Urinary bladder (tissue), 3 donors: ENCODE data around the genes PTH2R, UNC80 and MYL1.

DNA sequence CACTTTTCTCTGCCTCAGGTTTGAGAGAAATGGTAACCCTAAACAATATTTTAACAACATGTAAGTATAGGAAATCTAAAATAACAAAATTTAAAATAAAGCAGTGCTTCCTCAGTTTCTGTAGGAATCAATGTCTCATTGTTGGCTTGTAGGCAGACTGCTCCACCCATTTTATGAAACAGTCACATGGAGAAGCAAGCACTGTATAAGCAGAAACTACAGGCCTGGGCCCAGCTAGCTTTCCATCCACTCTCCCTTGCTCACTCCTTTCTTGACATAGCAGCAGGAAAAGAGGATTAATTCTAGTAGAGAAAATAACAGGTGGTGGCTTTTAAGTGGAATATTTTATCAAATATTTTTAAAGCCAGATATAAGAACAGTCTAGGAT lies 97.2 kb downstream of the PLEKHM3 start:
- PRO-cap: no peak
- RAMPAGE, long total RNA: no peak

- PRO-cap: no peak
- RAMPAGE, long total RNA: no peak
Measured at GRCh38 chr2:207935207-207935855, 90.0 kb downstream of the PLEKHM3 start.

- PRO-cap: no peak
- RAMPAGE, long total RNA: no peak
Measured at GRCh38 chr2:208186964-208187163, 3.0 kb downstream of the C2orf80 start.

- PRO-cap: no peak
- RAMPAGE, long total RNA: no peak
Measured at GRCh38 chr2:208311443-208311721, 45.3 kb downstream of the PIKFYVE start.

DNA sequence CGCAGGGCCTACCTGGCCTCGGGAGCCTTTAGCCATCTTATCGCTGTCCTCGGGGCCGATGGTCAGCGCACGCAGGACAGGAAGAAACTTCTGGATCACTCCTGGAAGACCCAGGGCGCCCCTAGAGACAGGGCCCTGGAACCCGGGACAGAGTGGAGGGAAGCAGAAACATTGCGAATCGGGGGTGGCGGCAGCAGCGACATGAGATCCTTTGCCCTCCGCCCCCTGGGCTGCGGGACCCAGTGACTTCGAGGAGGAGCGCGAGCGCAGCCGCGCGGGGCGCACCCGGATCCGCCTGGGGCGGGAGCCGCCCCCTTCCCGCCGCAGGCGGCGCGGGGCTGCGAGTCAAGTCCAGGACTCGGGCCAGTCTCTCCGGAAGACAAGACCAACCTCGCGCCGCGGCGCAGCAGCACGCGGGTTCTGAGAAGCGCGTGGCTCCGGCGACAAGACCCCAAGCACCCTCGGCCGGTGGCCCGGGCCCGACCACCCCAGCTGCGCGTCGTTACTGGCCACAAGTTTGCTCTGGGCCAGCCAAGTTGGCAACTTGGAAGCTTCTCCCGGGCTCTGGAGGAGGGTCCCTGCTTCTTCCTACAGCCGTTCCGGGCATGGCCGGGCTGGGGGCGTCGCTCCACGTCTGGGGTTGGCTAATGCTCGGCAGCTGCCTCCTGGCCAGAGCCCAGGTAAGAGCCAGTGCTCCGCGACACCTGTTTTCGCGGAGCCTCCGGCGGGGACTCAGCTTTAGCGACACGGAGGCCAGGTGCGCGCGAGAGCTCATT lies at the start of gene PTH2R:
Gene PTH2R (plus strand): TSS at position 354 of the 776 bp plus-strand sequence.
- PRO-cap: no peak
- RAMPAGE, long total RNA: no peak

DNA sequence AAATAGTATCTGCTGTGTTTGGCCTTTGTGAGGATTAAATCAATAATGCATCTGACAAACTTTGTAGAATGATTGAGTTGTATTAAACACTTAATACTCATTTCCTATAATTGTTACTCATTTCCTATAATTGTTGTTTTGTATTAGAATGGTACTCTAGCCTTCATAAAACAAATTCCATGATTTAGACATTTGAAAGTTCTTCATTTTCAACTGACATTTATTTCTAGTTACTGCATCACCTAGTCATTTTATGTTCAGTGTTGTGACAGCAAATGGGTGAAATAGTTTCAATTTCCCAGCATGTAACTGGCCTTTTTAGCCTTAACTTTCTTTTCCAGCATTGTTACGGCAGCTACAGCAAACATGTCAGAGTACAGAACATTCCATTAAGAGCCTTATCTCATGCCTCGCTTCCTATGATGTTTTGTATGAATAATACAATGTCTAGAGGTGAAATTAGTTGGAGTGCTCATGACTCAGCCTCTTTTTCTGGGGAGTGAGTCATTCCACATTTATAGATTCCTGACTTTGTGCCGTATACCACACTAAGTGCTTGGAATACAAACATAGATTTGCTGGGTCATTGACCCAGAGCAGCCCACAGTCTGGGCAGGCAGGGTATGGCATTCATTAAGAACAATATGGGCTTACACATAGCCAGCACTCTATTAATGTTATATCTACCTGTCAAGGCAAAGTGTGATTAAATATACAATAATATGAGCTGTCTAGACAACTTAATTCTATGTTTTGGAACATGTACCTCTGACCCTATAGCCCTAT lies 72.0 kb downstream of the MAP2 start:
- PRO-cap: no peak
- RAMPAGE, long total RNA: no peak

DNA sequence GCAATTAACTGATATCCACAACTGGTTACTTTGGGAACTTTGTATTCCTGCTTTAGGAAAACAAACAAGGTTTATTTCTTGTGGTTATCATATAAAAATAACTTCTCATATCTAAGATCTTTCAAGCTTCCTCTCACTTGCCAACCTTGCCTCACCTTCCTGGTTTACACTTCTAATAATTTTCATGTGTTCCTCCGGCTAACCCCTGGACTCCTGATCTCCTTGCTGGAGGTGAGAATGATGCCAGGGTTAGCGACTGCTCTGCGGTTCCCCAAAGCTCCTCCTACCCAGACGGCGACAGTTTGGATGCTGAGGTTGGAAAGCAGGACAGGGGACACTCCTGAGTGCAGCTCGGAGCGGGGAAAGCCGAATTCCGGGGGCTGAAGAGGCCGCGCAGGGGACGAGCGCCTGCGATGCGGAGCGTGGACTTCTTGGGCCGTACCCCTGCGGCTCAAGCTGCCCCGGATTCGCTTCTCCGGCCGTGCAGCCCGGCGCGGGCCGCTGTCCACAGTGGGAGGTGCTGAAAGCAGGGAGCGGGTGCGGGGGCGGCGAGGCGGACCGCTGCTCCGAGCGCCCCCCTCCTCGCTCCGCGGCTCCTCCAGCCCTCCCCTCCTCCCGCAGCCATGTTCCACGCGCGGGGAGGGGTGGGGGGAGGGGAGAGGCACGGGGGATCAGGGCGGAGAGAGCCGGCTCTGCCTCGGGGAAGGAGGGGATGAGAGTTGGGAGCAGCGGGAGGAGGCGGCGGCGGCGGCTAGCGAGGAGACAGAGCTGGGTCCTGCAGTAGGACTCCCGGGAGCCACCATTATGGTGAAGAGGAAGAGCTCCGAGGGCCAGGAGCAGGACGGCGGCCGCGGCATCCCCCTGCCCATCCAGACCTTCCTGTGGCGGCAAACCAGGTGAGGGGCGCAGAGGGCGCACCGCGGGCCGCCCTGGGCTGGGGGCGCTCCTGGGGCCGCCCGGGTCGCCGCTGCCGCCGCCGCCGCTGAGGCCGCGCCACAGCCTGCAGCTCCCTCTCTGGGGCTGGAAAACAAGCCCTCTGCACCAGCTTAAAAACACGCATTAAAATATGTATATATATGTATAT lies at the start of gene UNC80:
Gene UNC80 (plus strand): TSS at position 564 of the 1,084 bp plus-strand sequence.
- PRO-cap: no peak
- RAMPAGE, long total RNA: no peak

DNA sequence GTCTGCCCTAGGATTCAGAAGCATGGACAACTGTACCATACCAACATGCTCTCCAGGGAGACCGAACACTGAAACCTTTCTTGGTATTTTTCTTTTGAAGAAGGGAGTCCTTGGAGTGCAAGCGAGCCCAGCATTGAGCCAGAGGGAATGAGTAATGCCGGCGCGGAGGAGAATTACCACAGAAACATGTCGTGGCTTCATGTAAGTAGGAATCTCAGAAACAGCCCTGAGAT lies 106.3 kb upstream of the RPE start:
- PRO-cap: no peak
- RAMPAGE, long total RNA: no peak

- PRO-cap: no peak
- RAMPAGE, long total RNA: no peak
Measured at GRCh38 chr2:210004850-210005319, 2.4 kb downstream of the RPE start.

GRCh38 chr2:210314996-210315480 lies at the start of gene MYL1:
Gene MYL1, minus strand, starts transcription at chr2:210315174.
- PRO-cap: no peak
- RAMPAGE, long total RNA: start-site peak on the minus strand at chr2:210315124-210315189, 3,227 and 7,360 reads in 2 replicates

GRCh38 chr2:210527332-210527785 lies 29.0 kb upstream of the CPS1 start:
- PRO-cap: no peak
- RAMPAGE, long total RNA: no peak

GRCh38 chr2:210582128-210582434 lies 25.7 kb downstream of the CPS1 start:
- PRO-cap: no peak
- RAMPAGE, long total RNA: no peak

DNA sequence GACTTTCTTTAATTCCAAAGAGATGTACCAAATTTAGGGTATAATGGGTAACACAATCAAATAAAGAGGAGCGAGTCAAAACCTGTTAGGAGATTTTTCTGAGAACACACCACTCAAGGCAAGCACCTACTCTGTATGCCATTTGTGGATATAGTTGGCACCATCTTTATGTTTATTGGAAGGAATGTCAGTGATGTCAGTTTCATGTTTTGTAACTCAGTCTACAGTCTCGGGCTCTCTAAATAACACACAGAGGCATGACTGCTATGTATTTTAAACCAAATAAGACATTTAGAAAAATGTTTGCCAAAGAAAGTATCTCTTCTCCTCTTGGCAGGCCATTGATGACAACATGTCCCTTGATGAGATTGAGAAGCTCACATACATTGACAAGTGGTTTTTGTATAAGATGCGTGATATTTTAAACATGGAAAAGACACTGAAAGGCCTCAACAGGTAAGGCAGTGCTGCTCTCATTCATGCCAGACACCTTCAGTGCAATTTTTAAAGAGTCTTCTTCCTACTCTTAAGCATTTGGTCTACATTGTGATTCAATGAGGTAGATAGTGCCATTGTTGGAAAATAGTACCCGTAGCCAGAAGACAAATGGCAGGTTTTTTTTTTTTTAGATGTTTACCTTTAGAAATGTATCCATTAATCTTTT lies 59.8 kb downstream of the CPS1 start:
- PRO-cap: no peak
- RAMPAGE, long total RNA: no peak

DNA sequence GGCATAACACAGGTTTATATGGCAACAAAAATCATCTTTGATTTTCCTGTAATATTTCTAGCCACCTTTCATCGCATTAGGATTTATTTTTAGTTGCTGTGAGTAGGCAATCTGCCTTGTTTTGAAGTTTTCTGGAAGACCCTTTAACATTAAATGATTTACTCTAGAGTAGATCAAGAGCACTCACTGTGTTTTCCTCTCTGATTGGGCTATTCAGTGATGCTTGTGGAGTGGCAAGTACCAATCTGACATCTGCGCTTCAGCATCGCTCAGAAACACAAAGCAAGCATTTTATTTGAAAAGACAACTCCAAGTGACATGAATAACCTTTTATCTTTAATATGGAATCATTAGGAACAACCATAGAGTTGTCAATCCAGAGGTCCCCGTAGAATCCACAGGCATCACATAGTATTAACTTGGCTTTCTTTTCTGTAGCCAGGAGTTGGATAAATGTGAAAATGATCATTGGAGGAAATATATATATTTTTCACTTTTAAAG lies 114.6 kb downstream of the CPS1 start:
- PRO-cap: no peak
- RAMPAGE, long total RNA: no peak

GRCh38 chr2:211086369-211086589 lies 529.9 kb downstream of the CPS1 start:
- PRO-cap: no peak
- RAMPAGE, long total RNA: no peak

DNA sequence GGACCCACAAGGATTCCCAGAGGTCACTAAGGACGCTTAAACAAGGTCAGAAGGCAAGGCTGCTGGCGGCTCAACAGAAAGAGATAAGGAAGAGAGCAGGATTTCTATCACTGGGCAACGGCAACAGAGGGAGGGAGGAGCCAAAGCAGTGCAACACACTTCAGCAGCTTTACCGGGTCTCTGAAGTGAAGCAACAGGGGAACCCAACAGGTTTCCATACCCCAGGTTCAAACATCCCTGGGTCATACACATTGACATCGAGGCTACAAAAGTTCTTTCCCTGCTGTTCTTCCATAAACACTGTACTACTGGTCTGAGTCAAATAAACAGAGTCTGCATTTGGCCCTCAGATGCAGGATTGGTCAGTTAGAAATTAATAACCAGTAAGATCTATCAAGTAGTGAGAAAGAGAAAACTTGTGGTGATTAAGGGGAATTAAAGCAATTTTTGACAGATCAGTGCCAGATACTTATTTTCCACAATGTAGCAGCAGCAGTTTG lies 85.2 kb downstream of the IKZF2 start:
- PRO-cap: no peak
- RAMPAGE, long total RNA: no peak

DNA sequence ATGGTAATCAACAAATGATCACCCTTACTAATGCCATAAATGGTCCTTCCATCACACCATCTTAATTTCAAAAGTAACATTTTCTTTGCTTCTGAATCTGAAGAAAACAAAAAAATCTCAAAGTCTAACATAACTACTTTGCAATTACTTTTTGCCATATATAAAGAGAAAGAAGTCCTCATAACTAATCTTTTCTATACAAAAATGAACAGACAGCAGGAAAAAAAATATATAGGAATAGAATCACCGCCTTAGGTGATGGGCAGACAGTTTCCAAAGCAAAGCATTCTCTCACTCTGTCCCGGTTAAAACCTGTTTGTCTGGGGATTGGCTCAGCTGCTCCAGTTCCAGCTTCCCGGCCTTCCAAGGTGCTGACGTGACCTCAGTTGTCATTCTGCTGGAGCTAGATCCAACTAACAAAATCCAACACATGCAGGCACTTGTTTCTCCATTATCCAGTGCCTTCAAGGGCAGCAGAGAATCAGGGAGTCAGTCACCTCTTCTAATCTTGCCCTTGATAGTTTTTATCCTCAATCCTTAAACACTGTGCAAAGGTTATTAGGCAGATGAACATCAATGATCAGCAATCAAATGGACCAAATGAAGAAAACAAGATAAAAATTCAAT lies 52.9 kb downstream of the IKZF2 start:
- PRO-cap: no peak
- RAMPAGE, long total RNA: no peak

- PRO-cap: no peak
- RAMPAGE, long total RNA: no peak
Measured at GRCh38 chr2:213119032-213119529, 32.3 kb downstream of the IKZF2 start.

- PRO-cap: no peak
- RAMPAGE, long total RNA: no peak
Measured at GRCh38 chr2:213122632-213123203, 28.7 kb downstream of the IKZF2 start.

DNA sequence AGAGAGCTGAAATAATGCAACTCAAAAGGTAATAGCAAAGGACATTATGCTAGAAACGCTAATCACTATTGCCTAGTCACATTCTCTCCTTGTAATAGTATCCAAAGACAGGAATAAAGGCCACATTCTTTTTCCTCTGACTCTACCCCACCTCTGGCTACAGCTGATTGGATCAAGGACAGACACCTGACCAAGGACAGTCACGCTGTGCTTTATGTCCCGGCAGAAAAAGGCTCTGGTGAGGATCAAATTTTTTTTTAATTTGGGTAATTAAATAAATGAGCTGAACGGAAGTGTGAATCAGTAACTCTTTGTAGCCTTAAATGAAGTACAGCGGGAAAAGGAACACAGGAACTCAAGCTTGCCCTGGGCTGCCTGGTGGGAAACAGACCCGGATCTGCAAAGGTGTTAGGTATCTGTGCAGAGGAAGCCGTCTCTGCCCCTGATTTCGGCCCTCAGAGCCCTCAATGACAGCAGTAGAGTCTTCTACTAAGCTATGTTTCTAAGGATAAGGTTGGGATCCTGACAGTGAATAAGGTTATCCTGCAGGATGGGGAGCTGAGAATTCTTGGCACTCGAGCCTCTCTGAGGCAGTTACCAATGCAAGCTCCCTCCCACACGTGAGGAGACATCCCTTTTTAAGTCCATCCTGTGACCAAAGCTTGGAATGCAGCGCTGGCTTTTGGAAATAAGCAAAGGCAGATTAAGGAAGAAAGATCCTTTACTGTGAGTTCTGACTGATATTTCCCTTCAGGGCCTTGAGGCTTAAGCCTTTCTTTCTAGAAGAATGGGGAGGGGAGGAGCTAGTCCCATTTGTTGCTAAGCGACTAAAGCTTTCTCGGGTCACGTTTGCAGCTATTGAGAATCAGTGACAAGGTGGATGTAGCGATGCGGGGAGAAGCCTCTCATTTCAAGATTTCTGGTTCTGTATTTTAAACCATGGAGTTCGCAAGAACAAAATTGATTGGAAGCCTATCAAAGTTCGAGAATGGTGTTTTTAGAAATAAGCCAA lies 37.9 kb upstream of the IKZF2 start:
- PRO-cap: no peak
- RAMPAGE, long total RNA: no peak